ENCODE results near the genes MYO3A and MKX.

- PRO-cap = unidirectional peak, plus-strand start at chr10:24951709; unidirectional peak, plus-strand start at chr10:24951939; unidirectional peak, plus-strand start at chr10:24952006
Observed at GRCh38 chr10:24951113-24952087, 1.0 kb downstream of the PRTFDC1 start.

DNA sequence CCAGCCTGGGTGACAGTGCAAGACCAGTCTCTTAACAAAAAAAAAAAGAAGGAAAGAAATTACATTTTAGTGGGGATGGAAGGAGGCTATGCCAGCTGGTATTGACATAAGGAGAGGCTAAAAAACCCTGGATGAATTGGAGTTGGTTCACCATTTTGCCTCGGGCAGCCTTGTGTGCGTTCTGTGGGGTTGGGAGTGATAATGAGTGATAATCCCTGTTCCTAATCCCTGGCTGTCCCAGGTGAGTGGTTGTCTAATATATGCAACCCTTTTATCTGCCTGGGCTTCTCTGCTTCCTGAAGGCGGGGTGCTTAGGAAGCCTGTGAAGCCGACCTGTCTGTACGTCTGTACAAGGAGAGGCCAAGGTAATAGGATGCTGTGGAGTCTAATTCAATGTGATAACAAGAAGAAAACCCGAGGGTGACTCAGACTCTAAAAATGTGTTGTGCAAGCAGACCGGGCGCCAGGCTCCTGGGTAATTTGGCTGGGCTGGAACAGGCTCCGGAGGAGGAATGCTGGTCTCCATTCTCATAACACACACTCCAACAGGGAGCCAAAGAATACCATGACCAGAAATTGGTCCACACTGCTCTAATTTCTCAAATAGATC lies 43.5 kb downstream of the THNSL1 start:
- PRO-cap = unidirectional peak, plus-strand start at position 483 of the sequence

GRCh38 chr10:25061529-25062005 lies 45.2 kb downstream of the THNSL1 start:
- PRO-cap = no peak

- PRO-cap = no peak
Observed at GRCh38 chr10:25933613-25934638, at the start of gene MYO3A. TSS of gene MYO3A (plus strand) at chr10:25934229.

- PRO-cap = no peak
Observed at GRCh38 chr10:26392134-26392850, 45.8 kb upstream of the APBB1IP start.

DNA sequence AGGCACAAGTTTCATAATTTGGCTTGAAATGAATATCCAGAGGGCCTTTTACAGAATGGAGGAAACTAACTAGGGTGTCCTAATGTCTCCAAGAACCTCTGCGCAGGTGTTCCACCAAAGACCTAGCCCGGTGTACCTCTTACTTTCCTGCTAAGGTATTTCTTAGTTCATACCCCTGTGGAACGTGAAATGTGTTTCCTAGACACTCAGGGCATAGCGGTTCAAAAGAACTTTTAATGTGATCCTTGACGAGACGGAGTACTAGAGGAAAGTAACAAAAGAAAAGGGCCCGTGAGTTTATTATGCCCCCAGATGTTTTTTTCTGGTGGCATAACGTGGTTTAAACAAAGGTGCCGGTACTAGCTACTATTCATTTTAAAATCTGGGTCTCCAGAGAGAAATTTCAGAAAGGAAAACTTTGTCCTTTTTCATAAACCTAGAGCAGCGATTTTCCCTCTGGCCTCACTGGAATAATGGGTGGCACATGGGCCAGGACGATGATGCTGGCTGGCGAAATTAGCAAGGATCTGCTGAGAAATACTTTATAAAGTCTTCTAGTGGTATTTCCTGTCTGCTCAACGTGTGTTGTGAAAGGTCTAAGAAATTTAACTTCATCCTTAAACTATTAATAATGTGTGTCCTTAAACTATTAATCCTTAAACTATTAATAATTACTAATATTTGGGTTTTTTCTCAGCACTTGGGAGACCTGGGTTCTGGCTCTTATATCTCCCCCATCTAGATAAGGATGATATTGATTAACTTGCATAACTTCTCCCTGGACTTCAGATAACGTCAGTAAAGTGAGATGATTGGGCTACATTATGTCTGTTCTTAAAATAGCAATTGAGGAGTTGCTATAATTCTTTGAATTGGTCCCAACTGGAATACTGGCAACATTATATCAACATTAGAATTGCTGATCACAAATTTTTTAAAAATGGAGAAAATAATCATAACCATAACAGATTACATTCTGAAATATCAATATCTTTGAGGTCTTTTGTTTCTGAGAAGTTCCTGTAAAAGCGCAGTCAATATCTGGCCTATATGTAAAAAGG lies 1.6 kb downstream of the APBB1IP start:
- PRO-cap = unidirectional peak, minus-strand start at position 518 of the sequence

DNA sequence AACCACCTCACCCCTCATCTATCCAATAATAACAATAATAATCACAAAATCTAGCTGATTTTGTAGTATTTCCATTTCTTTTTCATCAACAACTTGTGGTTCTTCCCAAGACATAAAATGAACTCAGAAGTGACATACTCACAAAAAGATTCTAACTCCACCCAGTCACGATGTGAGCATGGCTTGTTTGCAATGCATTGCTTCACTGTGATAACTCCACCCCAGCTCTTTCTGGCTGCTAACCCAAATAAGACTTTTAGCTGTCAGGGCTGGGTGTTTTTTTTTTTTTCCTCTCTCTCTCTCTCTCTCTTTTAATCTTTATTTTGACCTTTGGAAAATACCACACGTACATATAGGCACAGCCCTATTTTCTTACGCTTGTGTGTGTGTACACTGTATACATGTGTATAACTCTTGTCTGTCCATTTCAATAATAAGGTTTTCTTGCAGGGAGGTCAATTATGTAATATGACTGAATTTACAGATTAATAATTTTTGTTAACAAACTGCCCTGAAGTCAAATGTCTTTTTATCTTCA lies 48.9 kb downstream of the APBB1IP start:
- PRO-cap = no peak

DNA sequence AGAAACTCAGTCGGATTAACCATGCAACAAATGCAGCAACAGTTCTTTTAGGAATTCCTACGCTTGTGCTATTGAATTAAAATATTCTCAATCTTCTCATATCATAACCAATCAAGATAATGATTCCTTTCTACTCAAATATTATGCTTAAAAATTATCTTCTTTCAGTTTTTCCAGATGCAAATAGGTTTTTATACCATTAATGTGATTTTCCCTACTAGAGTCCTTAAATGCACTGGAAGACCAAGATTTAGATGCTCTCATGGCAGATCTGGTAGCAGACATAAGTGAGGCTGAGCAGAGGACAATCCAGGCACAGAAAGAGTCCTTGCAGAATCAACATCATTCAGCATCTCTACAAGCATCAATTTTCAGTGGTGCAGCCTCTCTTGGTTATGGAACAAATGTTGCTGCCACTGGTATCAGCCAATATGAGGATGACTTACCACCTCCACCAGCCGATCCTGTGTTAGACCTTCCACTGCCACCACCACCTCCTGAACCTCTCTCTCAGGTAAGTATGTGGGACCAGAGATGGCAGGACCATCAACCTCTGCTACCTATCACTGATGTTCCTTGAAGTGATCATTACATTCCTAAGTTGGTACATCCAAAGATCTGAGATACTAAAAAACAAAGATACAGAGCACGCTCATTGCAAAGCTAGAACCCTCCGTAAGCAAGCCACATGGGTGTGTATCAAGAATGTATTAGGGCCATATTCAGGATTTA lies 62.6 kb downstream of the APBB1IP start:
- PRO-cap = no peak

DNA sequence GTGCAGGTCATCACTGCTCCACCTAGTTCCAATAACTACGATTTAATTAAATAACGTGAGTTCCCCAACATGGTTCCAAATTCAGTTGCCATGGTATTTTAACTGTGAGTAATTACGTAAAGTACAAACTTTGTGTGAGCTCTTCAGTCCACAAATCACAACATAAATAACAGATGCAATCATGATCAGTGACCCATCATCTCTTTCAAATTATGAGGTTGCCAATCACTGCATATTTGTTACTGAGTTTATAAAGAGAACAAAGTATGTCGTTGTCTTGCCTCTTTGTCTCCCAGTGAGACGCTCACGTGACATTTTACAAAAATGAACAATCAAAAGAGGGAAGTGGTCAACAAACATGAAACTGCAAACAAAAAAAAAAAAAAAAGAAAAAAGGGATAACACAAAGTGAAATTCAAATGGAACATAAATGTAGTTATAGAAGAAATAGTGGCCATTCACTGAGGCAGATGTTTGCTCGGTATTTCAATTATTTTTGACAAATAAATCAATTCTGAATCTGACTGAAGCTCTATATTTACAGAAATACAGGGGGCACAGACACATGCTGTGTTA lies 122.7 kb upstream of the PDSS1 start:
- PRO-cap = no peak

DNA sequence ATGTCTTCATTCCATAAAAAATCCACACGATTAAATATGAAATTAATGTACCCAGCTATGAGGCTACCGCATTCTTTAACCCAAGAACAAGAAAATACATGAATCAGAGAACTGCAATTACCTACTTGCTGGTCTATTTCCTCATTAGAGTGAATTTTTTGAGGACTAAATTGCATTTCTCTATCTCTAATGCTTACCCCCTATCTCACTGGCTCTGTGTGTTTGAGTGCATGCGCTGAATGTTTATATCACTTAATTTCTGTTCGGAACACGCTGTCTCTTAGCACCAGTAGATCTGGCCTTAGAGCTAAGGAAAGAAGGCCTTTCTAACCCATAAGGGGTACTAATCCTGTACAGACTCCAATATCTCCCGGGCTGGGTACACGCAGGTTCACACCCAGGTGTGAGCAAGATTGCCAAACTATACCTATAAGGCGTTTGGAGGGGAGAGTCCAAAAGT lies 874 bp upstream of the PDSS1 start:
- PRO-cap = no peak

- PRO-cap = no peak
Observed at GRCh38 chr10:27034874-27035915, 65.1 kb downstream of the ANKRD26 start.

DNA sequence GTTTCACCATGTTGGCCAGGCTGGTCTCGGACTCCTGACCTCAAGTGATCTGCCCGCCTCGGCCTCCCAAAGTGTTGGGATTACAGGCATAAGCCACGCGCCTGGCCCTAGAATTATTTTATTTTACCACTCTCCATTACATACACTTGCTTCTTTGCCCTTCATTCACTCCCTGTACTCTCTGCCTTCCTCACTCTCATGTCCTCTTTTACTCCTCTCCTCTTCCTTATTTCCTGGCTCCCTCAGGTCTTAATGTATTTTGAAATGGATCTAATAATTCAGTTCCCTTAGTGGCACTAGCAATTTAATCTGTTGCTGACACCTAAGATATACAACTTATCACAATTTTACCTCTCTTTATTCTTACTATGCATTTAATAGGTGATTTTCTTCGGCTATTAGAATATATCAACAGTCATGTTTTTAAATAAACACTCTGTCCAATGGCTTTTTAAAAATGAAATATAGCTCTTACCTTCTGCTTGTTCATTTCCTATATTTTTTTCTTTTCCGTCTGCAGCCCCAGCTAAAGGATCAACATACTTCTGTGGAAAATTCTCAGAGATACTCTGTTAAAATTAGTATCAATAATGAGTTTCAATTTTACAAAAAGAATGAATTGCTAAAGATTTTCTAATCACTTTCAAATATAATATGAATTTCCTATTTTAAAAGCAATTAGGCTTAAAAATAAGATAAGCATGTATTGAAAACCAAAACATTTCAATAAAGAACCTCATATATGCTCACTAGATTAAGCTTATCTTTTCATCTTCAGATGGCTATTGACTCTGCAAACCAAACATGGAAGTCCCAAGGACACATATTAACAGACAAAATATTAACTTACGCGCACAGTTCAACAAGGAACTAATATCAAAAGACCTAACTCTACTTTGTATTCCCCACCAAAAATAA lies 36.5 kb downstream of the ANKRD26 start:
- PRO-cap = no peak

- PRO-cap = no peak
Observed at GRCh38 chr10:27745349-27745884, at the start of gene MKX. TSS of gene MKX (minus strand) at chr10:27745819.

GRCh38 chr10:28163112-28163738 lies 139.6 kb downstream of the MPP7 start:
- PRO-cap = no peak

DNA sequence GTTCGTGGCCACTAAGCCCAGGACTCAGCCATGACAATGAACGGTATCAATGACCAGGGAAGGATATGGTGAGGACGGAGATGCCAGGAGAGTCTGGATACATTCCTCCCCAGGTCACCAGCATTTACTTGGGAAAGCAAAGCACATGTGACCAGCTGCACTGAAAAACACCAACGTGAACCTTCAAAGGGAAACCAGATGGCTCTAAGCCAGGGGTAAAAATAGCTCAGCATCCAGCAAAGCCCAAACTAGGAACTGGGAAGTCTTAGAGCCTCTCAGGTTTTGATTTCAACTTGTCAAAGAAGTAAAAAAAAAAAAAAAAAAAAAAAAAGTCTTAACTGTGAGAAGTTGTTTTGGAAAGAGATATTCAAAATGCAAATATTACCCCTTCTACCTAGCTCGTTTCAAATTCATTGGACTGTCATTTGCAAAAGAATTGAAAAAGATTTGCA lies 24.1 kb upstream of the MPP7 start:
- PRO-cap = no peak

DNA sequence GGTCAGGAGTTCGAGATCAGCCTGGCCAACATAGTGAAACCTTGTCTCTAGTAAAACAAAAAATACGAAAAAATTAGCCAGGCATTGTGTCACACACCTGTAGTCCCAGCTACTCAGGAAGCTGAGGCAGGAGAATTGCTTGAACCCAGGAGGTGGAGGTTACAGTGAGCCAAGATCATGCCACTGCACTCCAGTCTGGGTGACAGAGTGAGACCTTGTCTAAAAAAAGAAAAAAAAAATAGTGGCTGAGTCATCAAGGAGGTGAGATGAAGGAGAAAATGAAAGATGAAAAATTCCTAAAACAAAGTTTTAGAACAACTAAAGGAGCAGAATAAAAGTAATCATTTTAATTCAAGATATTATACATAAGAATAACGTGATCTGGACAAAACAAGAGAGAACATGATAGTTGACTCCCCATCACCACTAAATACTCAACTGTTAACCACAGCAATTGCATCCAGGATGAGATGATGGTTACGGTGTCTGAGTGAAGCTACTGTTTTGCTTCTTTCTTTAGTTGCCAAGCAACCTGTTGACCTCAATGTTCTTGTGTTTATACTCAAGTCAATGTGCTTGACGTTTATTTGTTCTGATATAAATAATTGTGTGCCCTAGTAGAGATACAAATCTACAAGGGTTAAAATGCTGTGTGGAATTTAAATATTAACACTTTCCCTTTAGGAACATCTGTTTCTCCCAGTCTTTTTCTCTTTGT lies 31.3 kb upstream of the MPP7 start:
- PRO-cap = bidirectional peak, plus-strand start at position 628 of the sequence, minus-strand start at position 404 of the sequence

GRCh38 chr10:28539924-28541035 lies 7.4 kb downstream of the WAC start:
- PRO-cap = no peak

- PRO-cap = no peak
Observed at GRCh38 chr10:28611614-28612272, 65.6 kb upstream of the BAMBI start.

DNA sequence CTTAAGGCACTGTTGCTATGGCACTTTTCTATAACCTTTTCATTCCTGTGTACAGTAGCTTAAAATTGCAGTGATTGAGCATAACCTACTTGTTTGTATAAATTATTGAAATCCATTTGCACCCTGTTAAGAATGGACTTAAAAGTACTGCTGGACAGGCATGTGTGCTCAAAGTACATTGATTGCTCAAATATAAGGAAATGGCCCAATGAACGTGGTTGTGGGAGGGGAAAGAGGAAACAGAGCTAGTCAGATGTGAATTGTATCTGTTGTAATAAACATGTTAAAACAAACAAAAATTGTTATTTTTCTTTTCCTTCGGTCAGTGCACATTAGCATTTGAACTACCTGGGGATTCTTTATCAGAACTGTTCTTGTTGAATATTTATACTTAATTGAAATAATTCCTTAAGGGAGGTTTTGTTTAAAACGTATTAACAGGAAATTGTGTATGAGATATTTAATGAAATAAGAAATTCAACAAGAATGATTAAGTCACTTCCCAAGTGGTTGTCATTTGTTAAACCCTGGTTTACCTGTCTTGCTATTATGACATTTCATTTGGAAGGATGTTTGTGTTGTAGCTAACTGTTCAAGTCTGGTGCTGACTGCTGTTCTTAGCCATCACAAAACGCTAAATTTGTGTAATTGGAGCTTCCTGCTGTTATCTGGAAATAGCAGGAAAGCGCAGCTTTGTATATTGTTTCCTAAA lies 56.9 kb upstream of the BAMBI start:
- PRO-cap = no peak

DNA sequence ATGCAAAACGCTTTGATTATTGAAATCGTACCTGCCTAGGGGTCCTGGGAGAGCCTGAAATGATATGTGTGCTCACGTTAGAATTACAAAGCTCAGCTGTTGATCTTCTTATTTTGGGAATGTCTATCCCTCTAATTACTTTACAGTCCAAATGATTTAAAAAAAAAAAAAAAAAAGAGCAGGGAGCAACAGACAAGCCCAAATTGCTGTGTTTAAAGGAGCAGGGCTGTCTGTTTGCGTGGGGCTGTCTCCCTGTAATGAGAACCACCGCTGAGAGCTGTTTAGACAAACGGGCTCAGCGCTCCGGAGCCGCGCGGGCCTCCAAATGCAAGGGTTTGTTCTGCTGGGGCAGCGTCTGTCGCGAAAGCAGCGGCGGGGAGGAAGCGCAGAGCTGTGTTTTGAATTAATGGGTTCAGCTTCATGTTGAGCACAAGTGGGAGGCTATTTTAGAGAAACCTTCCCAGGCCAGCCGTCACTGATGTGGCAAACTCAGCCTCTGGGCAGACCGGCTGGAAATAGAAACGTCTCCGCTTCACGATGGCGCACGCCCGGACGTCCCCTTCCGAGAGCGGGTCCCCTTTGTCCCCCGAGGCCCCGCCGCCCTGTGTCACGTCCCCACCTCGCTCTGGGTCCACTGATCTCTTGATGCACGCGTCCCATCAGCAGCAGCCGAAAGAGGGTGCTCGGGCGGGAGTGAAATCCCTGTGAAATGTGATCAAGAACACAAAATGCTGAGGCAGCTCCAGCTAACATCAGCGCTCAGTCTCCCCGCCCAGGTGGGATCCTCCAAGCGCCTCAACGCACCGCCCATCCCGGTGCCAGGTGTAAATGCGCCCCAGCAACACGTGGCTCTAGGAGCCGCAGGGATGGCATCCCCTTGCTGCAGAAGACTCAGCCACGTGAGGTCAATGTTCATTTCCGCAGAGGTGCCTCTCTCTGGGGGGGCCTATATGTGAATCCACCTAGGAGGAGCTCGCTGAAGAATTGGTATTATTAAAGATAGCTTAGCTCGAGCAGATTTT lies 44.8 kb downstream of the BAMBI start:
- PRO-cap = no peak

Data from bronchus (tissue), 1 donor.